GM12878 (cell line): ENCODE results near the gene PM20D1.

DNA sequence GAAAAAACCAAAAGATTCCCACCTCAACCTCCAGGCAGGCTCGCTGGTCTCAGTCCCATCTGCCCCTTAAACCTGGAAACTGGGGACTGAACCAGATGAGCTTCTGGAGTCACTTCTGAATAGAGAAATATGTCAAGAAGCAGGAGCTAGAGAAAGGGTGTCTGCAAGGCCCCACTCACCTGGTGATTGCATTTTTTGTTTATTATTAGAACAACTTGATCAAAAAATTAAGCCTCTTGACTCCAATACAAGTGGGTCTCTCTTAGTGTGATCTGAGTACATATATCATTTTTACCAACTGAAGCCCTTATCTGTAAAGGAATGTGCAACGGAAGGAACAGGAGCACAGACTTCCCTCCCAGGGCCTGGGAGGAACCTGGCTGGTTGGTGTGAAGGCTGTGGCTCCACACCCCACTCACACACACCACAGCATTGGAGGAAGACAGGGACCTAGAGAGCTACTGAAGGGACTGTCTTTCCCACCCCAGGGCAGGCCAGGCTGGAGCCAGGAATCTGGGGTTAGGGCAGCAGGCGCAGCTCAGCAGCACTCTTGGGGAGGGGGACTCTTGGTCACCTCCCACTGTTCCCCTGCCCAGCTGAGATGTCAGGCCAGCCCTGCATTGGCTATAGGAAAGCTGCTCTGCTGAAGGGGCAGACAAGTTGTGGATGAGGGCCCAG is 1.4 kb upstream of the PLEKHA6 start:
- RAMPAGE, long total RNA = no peak
- RRBS, 2 experiments = no CpG with 5 or more reads among the region's 3 CpGs
CAGE:
- cytosol, long polyA minus RNA = no peak
- cytosol, long polyA plus RNA = no peak
- long polyA plus RNA = no peak
- nucleolus, long total RNA = no peak
- nucleus, long polyA plus RNA = no peak
- nucleus, long total RNA = no peak

DNA sequence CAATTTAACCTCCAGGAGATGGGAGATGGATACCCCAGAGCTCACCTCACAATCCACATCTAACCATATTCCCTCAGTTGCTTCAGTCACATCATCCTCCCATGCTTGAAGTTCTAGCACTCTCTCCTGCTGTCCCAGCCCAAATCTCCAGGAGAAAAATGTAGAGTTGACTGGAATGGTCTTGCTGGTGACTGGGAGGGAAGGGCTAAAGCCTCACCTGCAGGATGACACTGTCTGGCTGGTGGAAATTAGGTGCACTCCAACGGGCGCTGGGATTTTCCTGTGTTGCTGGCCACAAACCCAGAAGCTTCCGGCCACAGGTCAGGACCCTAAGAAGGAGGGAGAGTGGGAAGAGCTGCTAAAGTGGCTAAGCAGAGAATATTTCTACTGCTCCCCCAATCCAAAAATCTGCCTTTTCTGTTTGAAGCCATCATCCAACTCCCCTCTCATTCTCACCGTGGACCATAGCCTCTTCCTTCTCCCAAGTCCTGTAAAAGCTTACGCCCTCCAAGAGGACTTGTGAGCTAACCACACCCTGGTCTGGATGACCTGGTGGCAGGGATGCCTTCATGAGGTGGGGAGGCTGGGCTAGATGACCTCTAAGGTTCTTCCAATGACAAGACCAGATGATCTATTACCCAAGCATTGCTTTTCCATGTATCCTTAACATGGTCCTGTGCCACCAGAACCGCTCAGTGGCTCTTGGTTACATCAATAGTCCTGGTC is 37.5 kb upstream of the PPP1R15B start:
- RAMPAGE, long total RNA = no peak
- RRBS, 2 experiments = no CpG with 5 or more reads among the region's 6 CpGs
CAGE:
- cytosol, long polyA minus RNA = no peak
- cytosol, long polyA plus RNA = no peak
- long polyA plus RNA = no peak
- nucleolus, long total RNA = no peak
- nucleus, long polyA plus RNA = no peak
- nucleus, long total RNA = no peak

DNA sequence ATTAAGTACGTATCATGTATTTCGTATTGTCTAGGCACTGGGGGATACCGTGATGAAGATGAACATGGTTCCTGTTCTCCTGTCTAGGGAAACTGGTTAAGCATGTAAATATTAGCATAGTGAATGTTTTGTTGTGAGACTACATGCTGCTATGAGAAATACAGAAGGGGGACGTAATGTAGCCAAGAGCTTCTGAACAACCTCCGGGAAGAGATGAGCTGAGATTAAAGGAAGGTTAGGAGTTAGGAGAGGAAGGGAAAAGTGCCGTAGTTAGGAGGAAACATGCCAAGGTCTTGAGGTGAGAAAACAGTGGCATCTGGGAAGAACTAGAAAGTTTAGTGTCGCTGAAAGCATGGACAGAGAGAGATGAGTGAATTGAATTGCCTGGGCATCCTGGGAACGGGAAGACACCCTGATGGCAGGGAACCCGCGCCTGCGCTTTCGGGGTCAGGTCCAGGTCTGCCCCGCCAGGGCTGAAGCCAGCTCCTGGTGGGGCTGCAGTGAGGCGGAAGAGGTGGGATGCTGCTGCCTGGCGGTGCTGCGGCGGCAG is 45.6 kb downstream of the MDM4 start:
- RAMPAGE, long total RNA = no peak
- RRBS, 2 experiments = no CpG with 5 or more reads among the region's 17 CpGs
CAGE:
- cytosol, long polyA minus RNA = no peak
- cytosol, long polyA plus RNA = no peak
- long polyA plus RNA = no peak
- nucleolus, long total RNA = no peak
- nucleus, long polyA plus RNA = no peak
- nucleus, long total RNA = no peak

DNA sequence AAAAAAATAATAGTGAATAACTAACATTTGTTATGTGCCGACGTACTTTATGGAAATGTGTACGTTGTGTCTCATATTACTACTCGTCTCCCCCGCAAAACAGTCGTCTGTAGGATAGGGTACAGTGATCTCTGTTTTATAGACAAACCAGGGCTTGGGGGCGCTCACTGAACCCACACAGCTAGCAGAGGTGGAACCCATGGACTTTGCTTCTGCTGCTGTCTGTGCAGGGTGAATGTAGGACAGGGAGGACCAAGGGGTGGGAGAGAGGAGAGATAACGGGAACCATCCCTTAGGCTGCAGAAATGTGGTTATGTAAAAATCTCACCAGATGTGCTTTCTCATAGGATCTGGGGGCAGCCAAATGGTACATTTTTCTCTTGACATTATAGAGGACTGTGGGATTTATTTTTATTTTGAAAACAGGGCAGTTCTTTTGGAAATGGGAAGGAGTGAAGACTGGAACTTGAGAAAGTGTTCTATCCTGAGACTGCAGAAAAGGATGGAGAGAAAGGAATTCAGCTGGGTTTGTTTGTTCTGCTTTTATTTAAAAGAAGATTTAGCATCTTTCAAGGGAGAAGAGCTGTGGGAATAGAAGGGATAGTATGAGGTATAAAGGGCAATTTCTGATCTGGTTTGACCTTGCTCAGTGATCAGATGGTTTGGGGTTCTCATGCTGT is 50.9 kb downstream of the NFASC start:
- RAMPAGE, long total RNA = no peak
- RRBS, 2 experiments = no CpG with 5 or more reads among the region's 8 CpGs
CAGE:
- cytosol, long polyA minus RNA = no peak
- cytosol, long polyA plus RNA = no peak
- long polyA plus RNA = no peak
- nucleolus, long total RNA = no peak
- nucleus, long polyA plus RNA = no peak
- nucleus, long total RNA = no peak

DNA sequence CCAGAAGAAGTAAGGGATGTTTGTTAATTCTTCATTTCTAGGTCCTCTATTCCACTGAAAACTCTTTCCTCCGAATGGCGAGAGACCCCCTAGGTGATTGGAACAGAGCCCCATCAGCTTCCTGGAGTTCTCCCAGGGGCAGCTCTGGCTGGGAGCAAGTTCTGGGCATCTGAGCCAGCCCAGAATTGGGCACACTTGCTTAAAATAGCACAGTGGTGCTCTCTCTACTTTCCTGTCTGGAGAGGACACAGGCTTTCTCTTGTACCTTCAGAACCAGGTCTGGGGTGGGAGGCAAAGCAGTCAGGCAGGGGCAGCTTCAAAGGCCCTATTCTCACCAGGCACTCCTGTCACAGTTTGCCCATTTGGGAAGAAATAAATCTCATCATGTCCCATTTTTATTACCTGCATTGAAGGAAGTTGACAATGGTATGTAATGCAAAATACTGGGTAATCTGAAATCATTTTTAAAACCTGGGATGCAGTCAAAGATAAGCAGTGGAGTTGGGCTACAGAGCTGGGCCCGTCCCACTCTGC is 83.1 kb upstream of the CNTN2 start:
- RAMPAGE, long total RNA = no peak
- RRBS, 2 experiments = no CpG with 5 or more reads among the region's 3 CpGs
CAGE:
- cytosol, long polyA minus RNA = no peak
- cytosol, long polyA plus RNA = no peak
- long polyA plus RNA = no peak
- nucleolus, long total RNA = no peak
- nucleus, long polyA plus RNA = no peak
- nucleus, long total RNA = no peak

DNA sequence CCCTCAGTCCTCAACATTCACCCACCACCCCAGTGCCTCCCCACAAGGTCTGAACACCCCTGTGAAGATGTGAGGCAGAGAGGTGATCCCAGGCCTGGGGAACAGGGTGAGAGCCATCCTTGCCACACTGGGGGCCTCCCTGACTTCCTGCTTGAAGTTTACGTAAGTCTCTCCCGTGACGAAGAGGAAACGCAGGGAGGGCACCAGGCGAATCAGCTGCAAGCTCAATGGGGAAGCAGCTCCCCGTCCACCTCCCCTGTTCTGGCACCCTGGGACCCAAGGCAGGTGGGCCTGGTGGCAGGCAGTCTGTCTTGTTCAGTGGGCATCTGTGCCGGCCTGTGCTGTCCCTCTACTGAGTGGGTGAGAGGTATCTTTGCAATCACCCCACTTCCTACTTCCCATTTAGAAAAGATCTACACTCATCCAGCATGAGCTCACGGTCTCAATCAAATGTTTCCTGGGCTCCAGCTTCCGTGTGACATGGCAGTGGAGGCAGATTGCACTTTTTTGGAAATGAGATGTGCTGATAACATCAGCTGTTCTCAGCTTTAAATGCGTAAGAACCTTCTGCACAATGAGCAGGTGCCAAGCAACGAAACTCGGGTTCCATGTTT is 50.4 kb upstream of the CNTN2 start:
- RAMPAGE, long total RNA = no peak
- RRBS, 2 experiments = no CpG with 5 or more reads among the region's 12 CpGs
CAGE:
- cytosol, long polyA minus RNA = no peak
- cytosol, long polyA plus RNA = no peak
- long polyA plus RNA = no peak
- nucleolus, long total RNA = no peak
- nucleus, long polyA plus RNA = no peak
- nucleus, long total RNA = no peak

- RAMPAGE, long total RNA = no peak
- RRBS, 2 experiments = 75 to 100% methylated on average over 2 of the region's 6 CpGs
CAGE:
- cytosol, long polyA minus RNA = no peak
- cytosol, long polyA plus RNA = no peak
- long polyA plus RNA = no peak
- nucleolus, long total RNA = no peak
- nucleus, long polyA plus RNA = no peak
- nucleus, long total RNA = no peak
Observed at GRCh38 chr1:205442346-205443028, 13.4 kb downstream of the BLACAT1 start.

DNA sequence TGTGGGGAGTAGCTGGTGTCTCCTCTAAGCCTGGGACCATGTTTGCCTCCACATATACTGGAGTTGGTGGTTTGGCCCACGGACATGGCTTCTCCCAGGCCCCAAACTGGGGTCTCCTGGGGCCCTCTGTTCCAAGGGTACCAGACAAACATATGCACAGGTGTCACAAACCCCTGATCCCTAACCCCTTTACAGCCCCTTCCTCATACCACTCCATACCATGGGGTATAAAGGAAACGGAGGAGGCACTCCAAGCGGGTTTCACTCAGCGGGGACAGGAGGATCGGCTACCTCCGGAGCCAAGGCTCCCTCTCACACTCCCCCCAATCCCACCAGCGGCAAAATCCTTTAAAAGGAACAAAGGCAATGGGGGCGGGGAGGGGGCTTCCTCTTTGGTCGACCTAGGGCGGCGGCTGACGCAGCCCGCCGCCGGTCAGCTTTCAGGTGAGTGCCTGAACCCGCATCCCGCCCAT is 504 bp downstream of the BLACAT1 start:
- RAMPAGE, long total RNA = no peak
- RRBS, 2 experiments = 12 to 27% methylated on average over 2 of the region's 17 CpGs
CAGE:
- cytosol, long polyA minus RNA = no peak
- cytosol, long polyA plus RNA = no peak
- long polyA plus RNA = no peak
- nucleolus, long total RNA = no peak
- nucleus, long polyA plus RNA = no peak
- nucleus, long total RNA = no peak

- RAMPAGE, long total RNA = no peak
- RRBS, 2 experiments = no CpG with 5 or more reads among the region's 1 CpG
CAGE:
- cytosol, long polyA minus RNA = no peak
- cytosol, long polyA plus RNA = no peak
- long polyA plus RNA = no peak
- nucleolus, long total RNA = no peak
- nucleus, long polyA plus RNA = no peak
- nucleus, long total RNA = no peak
Observed at GRCh38 chr1:205512874-205513120, 8.3 kb downstream of the CDK18 start.

DNA sequence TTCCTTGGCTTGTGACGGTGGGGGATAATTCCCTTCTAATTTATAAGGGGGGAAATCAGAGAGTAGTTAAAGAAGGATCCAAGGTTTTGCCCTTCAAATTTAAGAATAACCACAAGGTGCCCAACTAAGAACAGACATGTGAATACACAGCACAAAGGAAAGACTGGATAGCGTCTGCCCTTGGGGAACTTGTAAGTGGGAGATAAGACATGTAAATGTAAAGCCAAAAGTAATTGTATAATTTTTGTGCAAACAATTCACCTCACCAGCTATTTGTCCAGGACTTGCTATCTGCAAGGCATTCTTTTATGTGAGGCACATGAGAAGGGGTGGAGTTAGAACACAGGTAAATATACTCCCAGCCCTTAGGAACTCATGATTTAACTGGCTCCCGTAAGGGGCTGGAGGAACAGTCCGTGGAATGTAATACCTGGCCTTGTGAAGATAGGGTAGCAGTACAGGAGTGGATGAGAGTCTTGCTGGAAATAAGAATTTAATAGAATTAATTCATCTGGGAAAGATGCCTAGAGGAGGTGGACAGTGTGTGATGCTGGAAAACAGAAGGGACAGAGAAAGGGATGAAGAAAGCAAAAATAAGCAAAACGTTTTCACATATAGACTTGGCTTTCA is 3.0 kb upstream of the MFSD4A start:
- RAMPAGE, long total RNA = no peak
- RRBS, 2 experiments = no CpG with 5 or more reads among the region's 5 CpGs
CAGE:
- cytosol, long polyA minus RNA = no peak
- cytosol, long polyA plus RNA = no peak
- long polyA plus RNA = no peak
- nucleolus, long total RNA = no peak
- nucleus, long polyA plus RNA = no peak
- nucleus, long total RNA = no peak

- RAMPAGE, long total RNA = no peak
- RRBS, 2 experiments = no CpG with 5 or more reads among the region's 3 CpGs
CAGE:
- cytosol, long polyA minus RNA = no peak
- cytosol, long polyA plus RNA = no peak
- long polyA plus RNA = no peak
- nucleolus, long total RNA = no peak
- nucleus, long polyA plus RNA = no peak
- nucleus, long total RNA = no peak
Observed at GRCh38 chr1:205614242-205614932, 17.4 kb downstream of the ELK4 start.

- RAMPAGE, long total RNA = no peak
- RRBS, 2 experiments = no CpG with 5 or more reads among the region's 5 CpGs
CAGE:
- cytosol, long polyA minus RNA = no peak
- cytosol, long polyA plus RNA = no peak
- long polyA plus RNA = no peak
- nucleolus, long total RNA = no peak
- nucleus, long polyA plus RNA = no peak
- nucleus, long total RNA = no peak
Observed at GRCh38 chr1:205713164-205714191, 33.2 kb upstream of the SLC45A3 start.

- RAMPAGE, long total RNA = no peak
- RRBS, 2 experiments = 86 to 89% methylated on average over 4 of the region's 21 CpGs
CAGE:
- cytosol, long polyA minus RNA = no peak
- cytosol, long polyA plus RNA = no peak
- long polyA plus RNA = no peak
- nucleolus, long total RNA = no peak
- nucleus, long polyA plus RNA = no peak
- nucleus, long total RNA = no peak
Observed at GRCh38 chr1:205850002-205850545, at the start of gene PM20D1. PM20D1 (minus strand) TSS chr1:205850132.

- RAMPAGE, long total RNA = no peak
- RRBS, 2 experiments = no CpG with 5 or more reads among the region's 7 CpGs
CAGE:
- cytosol, long polyA minus RNA = no peak
- cytosol, long polyA plus RNA = no peak
- long polyA plus RNA = no peak
- nucleolus, long total RNA = no peak
- nucleus, long polyA plus RNA = no peak
- nucleus, long total RNA = no peak
Observed at GRCh38 chr1:205934477-205935230, 8.6 kb downstream of the SLC26A9 start.

- RAMPAGE, long total RNA = no peak
- RRBS, 2 experiments = 3 to 10% methylated on average over 9 to 20 of the region's 65 CpGs
CAGE:
- cytosol, long polyA minus RNA = no peak
- cytosol, long polyA plus RNA = no peak
- long polyA plus RNA = no peak
- nucleolus, long total RNA = no peak
- nucleus, long polyA plus RNA = no peak
- nucleus, long total RNA = no peak
Observed at GRCh38 chr1:206507647-206508351, 468 bp downstream of the RASSF5 start.

DNA sequence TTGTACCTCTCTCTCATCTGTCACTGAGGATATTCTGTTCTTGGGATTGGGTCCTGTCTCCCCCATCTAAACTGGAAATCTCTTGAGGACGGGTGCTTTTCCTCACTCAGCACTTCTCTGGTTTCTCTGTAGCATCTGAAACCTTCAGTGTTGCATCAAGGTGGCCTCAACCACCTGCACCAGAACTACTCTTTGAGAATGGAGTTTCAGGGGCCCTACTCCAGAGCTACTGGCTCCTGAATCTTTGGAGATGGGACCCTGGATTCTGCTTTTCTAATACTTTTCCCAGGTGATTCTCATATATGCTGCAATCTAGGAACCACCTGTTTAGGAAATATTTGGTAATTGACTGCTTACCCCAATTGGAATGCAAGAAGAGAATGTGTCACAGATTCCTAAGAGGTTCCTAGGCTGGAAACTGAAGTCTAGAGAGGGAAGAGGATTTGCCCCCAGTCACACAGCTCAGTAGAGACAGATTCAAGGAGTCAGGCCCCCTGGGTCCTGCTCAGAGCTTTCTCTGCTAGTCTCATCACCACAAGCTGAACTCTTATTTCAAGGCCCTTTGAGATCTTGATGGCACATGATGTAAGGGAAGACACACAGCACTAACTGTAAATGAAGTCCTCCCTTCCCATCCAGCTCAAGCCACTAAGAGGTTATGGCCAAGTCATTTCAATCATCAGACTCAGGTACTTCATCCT is 48.7 kb downstream of the EIF2D start:
- RAMPAGE, long total RNA = no peak
- RRBS, 2 experiments = no CpG with 5 or more reads among the region's 1 CpG
CAGE:
- cytosol, long polyA minus RNA = no peak
- cytosol, long polyA plus RNA = no peak
- long polyA plus RNA = no peak
- nucleolus, long total RNA = no peak
- nucleus, long polyA plus RNA = no peak
- nucleus, long total RNA = no peak

GRCh38 chr1:206577388-206577968 is 34.8 kb downstream of the EIF2D start:
- RAMPAGE, long total RNA = no peak
- RRBS, 2 experiments = no CpG with 5 or more reads among the region's 3 CpGs
CAGE:
- cytosol, long polyA minus RNA = no peak
- cytosol, long polyA plus RNA = no peak
- long polyA plus RNA = no peak
- nucleolus, long total RNA = no peak
- nucleus, long polyA plus RNA = no peak
- nucleus, long total RNA = no peak

GRCh38 chr1:206580760-206581418 is 31.4 kb downstream of the EIF2D start:
- RAMPAGE, long total RNA = no peak
- RRBS, 2 experiments = no CpG with 5 or more reads among the region's 9 CpGs
CAGE:
- cytosol, long polyA minus RNA = no peak
- cytosol, long polyA plus RNA = no peak
- long polyA plus RNA = no peak
- nucleolus, long total RNA = no peak
- nucleus, long polyA plus RNA = no peak
- nucleus, long total RNA = no peak

GRCh38 chr1:206588820-206589750 is 23.2 kb downstream of the EIF2D start:
- RAMPAGE, long total RNA = no peak
- RRBS, 2 experiments = no CpG with 5 or more reads among the region's 11 CpGs
CAGE:
- cytosol, long polyA minus RNA = start-site peak on the plus strand at chr1:206589069-206589079, 26 reads
- cytosol, long polyA plus RNA = no peak
- long polyA plus RNA = no peak
- nucleolus, long total RNA = no peak
- nucleus, long polyA plus RNA = no peak
- nucleus, long total RNA = no peak

DNA sequence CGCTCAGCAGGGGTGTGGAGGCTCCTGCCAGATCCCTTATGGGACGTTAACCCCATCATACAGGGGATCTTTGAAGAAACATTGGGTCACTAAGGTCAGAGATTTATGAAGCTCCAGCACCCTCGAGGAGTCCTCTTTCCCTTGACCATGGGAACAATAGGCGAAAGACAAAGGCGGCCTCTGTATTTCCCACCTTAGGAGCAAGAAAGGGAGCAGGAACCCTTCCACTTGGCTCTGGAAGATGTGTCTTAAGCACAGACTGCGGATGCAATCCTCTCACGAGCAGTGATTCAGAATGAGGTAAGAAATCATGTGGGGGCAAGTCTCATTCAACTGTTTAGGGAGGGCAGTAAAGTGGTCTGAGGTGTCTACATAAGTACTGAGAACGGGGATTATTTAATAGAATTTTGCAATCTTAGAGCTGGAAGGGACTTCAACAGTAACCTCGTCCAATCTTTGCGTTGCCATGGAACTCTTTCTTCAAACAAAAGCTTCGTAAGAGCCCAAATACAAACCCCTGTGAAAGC is 1.7 kb upstream of the DYRK3 start:
- RAMPAGE, long total RNA = no peak
- RRBS, 2 experiments = no CpG with 5 or more reads among the region's 11 CpGs
CAGE:
- cytosol, long polyA minus RNA = no peak
- cytosol, long polyA plus RNA = no peak
- long polyA plus RNA = no peak
- nucleolus, long total RNA = no peak
- nucleus, long polyA plus RNA = no peak
- nucleus, long total RNA = no peak